ENCODE results near the genes ZNF514 and KCNIP3.

GRCh38 chr2:88614942-88615326, 12.3 kb downstream of the EIF2AK3 start:
- PRO-cap: no peak
- RAMPAGE, long total RNA, 2 experiments: no peak in any of the 2 experiments

DNA sequence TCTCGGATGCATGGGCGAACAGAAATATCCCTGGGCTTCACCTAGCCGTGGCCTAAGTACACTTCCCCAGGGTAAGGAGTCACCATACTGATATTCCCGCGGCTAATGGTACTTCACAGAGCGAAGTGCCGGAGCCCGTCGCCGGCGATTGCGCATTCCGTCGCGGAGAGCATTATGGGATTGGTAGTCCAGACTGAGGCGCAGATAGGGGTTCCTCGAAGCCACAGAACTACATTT, 200 bp upstream of the RPIA start:
- PRO-cap: bidirectional peak, plus-strand start outside the sequence, minus-strand start at position 107 of the sequence
- RAMPAGE, long total RNA, 2 experiments: no peak in any of the 2 experiments

DNA sequence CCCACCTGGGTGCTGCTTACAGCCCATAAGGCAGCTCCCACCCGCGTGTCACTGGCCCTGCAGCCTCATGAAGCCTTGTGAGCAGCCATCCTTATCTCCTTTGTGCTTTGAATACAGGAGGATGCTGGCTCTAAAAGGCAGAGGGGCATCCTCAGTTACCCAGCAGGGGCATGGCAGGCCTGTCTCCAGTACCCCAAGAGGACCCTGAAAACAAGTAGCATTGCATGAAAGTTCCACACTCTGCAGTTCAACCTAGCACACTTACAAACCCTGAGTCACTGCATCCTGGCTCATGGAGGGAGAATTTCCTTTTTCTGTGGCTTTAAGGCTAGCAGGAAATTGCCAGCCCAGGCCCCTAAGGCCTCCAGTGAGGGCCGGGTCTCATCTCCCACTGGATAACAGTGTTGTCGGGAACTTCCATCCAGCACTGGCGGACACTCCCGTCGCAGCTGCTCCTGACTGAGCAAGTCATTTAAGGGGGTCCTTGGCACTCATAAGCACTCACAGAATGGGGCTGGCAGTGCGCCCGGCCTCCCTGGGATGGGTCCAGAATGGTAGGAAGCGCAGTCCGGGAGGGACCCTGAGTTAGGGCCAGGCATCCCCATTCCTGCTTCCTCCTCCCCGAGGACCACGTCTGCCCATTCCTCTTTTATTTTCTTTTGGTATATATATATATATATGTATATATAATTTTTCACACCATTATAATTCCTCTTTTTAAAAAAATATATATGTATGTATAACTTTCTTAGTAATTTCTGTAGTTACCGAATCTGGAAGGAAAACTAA, 137.3 kb downstream of the RPIA start:
- PRO-cap: bidirectional peak, plus-strand start at position 398 of the sequence, minus-strand start at position 280 of the sequence
- RAMPAGE, long total RNA, 2 experiments: no peak in any of the 2 experiments

DNA sequence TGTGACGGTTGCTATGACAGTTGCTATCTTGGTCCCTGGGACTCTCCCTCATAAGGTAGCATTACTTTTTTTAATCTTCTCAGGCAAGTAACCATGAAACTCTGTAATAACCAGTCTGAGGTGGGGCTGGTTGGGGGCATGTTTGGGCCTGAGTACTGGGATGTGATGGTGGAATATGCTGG, 154.5 kb downstream of the RPIA start:
- PRO-cap: no peak
- RAMPAGE, long total RNA, 2 experiments: no peak in any of the 2 experiments

DNA sequence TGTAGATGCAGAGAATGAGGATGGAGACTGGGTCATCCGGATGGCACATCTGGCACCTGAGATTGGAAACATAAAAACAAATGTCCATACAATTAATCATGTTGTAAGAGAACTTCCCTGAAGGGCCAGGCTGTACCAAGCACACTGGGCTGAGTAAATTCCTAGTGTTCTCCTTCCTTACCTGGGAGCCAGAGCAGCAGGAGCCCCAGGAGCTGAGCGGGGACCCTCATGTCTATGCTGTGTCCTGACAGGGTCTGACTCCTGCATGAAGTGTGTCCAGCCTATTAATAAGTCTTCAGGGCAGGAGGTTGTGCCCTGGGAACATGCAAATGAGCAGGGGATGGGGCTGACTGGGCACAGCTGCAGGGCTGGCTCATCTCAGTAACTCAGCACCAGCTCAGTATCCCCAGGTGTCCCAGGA, 301.2 kb downstream of the RPIA start:
- PRO-cap: no peak
- RAMPAGE, long total RNA, 2 experiments: start-site peak on the minus strand in 1 of 2 experiments, centred at position 260 of the sequence, 24 reads per replicate

DNA sequence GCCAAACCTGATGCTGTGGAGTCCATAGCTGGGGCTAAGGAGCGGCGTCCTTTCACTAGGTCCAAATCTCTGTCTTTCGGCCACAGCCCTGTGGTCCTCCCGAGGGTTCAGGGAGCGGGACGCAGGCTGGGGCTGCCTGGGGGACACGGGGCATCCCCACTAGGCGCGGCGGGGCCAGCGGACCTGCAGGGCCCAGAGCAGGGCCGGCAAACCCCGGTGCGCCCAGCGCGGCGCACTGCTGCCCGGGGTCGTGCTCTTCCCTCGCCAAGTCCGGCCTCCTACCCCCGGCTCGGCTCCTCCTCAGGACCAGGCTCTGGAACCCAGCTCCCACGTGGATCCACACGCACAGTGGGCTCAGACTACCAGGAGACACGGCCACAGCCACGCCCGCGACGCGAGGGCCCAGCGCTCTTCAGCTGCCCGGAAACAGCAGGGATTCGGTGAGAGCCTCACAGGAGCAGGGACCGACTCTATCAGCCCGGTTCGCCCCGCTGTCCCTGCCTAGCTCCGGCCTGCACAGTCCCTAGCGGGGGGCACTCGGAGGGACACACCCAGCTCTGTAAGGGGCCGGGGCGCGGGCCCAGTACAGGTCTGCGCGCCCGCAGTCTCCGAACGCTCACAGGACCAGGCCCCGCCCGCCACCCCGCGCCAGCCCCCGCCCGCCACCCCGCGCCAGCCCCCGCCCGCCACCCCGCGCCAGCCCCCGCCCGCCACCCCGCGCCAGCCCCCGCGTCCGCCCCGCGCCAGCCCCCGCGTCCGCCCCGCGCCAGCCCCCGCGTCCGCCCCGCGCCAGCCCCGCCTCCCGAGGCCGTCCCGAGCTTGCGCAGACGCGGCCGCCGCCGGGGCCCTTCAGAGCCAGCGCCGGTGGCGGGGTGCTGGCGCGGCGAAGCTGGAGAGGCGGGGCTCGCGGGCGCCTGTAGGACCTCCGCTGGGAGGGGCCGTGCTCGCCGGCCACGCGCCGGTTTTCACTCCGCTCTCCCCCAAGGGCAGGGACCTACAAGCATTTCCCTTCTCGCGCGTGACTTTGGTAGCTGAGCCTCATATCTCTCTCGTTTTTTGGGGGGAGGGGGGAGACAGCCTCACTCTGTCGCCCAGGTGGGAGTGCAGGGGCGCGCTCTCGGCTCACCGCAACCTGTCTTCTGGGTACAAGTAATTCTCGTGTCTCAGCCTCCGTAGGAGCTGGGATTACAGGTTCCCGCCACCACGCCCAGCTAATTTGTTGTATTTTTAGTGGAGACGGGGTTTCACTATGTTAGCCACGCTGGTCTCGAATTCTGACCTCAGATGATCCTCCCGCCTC, at the start of gene ZNF514:
TSS of gene ZNF514 (minus strand) at position 891 of the 1,300 bp plus-strand sequence.
- PRO-cap: unidirectional peak, plus-strand start at position 357 of the sequence; bidirectional peak, plus-strand start at position 852 of the sequence, minus-strand start at position 620 of the sequence
- RAMPAGE, long total RNA, 2 experiments: no peak in any of the 2 experiments

- PRO-cap: no peak
- RAMPAGE, long total RNA, 2 experiments: no peak in any of the 2 experiments
Observed at GRCh38 chr2:95277131-95278018, 3.1 kb downstream of the PROM2 start.

DNA sequence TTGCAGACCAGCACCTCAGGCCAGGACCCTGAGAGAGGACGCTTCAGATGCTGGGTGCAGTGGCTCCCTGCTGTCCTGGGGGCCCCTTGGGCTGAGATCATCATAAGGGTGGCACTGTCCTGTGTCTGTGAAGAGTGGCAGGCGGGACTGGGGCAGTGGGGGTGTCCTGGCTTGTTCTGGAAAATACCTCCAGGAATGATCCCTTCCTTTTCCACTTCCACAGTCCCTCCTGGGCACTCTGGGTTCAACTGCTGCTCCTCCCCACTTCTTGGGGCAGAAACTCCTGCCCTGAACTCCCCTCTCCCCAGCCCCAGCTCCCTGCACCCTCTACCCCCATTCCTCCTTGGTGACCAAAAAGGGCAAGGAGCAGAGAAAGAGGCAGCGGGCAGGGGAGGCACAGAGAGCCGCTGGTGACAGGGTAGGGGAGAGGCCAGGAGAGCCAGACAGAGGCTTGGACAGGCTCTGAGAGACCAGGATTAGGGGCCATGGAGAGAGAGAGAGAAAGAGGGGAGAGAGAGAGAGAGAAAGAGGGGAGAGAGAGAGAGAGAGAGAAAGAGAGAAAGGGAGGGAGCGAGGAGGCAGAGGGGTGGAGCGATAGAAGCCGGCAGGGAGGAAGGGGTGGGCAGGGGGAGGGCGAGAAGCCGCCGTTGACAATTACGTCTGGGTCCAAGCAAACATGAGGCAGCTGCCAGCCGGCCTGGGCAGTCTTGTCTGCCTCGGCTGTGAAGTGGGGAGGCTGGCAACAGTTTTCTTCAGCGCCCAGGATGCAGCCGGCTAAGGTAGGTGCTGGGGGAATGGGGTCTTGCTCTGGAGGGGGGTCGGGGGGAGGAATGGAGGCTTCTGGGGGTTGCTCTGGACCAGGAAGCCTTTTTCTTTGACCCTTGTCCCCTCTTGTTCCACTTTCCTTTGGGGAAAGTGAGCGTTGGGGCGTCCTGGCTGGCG, at the start of gene KCNIP3:
TSS of gene KCNIP3 (plus strand) at position 673 of the 942 bp plus-strand sequence.
- PRO-cap: unidirectional peak, plus-strand start at position 653 of the sequence
- RAMPAGE, long total RNA, 2 experiments: no peak in any of the 2 experiments

- PRO-cap: no peak
- RAMPAGE, long total RNA, 2 experiments: no peak in any of the 2 experiments
Observed at GRCh38 chr2:95434377-95435091, 32.0 kb downstream of the FAHD2A start.

- PRO-cap: no peak
- RAMPAGE, long total RNA, 2 experiments: no peak in any of the 2 experiments
Observed at GRCh38 chr2:95525350-95526119, 41.0 kb upstream of the TRIM43B start.

GRCh38 chr2:95818097-95818531, 173.5 kb downstream of the ANKRD36C start:
- PRO-cap: no peak
- RAMPAGE, long total RNA, 2 experiments: no peak in any of the 2 experiments

- PRO-cap: no peak
- RAMPAGE, long total RNA, 2 experiments: no peak in any of the 2 experiments
Observed at GRCh38 chr2:96022354-96023236, 12.1 kb downstream of the GPAT2 start.

- PRO-cap: no peak
- RAMPAGE, long total RNA, 2 experiments: no peak in any of the 2 experiments
Observed at GRCh38 chr2:96108248-96109598, 7.6 kb downstream of the ADRA2B start.

DNA sequence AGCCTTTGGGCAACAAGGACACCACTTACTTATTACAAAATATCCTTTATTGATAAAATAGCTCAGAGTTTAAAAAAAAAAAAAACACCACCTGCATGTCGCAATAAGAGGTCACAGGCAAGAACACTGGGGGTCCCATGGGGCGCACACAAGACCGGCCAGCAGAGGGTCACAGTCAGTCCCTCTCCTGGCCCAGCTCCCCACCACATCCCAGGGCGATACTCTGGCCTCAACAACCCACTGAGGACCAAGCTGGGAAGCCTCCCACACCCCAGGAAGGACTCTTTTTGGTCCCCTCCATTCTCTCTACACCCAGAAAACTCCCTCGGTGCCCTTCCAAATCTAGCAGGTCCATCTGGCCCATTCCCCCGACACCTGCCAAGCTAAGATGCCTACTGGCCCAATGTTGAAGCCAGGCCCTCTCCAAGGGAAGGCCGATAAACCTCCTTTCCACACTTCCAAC, 3.5 kb downstream of the ADRA2B start:
- PRO-cap: no peak
- RAMPAGE, long total RNA, 2 experiments: no peak in any of the 2 experiments

- PRO-cap: no peak
- RAMPAGE, long total RNA, 2 experiments: no peak in any of the 2 experiments
Observed at GRCh38 chr2:96131267-96131940, 6.9 kb downstream of the ASTL start.

DNA sequence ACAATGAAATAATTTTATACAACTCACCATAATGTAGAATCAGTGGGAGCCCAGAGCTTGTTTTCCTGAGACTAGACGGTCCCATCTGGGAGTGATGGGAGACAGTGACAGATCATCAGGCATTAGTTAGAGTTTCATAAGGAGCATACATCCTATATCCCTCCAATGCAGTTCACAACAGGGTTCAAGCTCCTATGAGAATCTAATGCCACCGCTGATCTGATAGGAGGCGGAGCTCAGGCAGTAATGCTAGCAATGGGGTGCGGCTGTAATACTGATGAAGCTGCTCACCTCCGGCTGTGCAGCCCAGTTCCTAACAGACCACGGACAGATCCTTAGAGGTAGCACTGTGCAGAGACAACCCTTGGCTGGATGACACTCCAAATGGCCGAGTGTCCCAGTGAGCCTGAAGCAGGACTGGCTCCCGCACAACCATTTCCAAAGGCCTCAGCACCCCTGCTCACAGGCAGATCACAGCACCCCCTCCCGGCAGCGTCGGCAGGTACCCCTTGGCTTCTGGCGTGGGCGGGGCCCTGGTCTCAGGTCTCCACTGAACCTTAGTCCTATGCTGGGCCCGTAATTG, 3.2 kb downstream of the DUSP2 start:
- PRO-cap: no peak
- RAMPAGE, long total RNA, 2 experiments: no peak in any of the 2 experiments

DNA sequence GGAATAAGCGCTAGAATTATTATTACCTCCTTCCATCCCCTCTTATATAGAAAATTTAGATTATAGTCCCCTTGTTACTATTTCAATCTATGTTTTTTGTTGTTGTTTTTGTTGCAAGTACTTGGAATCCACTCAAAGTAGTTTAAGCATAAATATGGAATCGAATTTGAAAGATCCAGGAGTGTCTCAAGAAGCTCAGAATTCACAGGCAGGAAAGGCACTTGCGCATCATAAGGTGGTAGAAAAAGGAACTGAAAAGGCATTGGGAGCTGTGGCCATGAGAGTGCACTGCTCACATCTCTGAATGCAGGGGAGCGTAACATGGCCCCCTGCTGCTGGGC, 25.1 kb upstream of the STARD7 start:
- PRO-cap: no peak
- RAMPAGE, long total RNA, 2 experiments: no peak in any of the 2 experiments

DNA sequence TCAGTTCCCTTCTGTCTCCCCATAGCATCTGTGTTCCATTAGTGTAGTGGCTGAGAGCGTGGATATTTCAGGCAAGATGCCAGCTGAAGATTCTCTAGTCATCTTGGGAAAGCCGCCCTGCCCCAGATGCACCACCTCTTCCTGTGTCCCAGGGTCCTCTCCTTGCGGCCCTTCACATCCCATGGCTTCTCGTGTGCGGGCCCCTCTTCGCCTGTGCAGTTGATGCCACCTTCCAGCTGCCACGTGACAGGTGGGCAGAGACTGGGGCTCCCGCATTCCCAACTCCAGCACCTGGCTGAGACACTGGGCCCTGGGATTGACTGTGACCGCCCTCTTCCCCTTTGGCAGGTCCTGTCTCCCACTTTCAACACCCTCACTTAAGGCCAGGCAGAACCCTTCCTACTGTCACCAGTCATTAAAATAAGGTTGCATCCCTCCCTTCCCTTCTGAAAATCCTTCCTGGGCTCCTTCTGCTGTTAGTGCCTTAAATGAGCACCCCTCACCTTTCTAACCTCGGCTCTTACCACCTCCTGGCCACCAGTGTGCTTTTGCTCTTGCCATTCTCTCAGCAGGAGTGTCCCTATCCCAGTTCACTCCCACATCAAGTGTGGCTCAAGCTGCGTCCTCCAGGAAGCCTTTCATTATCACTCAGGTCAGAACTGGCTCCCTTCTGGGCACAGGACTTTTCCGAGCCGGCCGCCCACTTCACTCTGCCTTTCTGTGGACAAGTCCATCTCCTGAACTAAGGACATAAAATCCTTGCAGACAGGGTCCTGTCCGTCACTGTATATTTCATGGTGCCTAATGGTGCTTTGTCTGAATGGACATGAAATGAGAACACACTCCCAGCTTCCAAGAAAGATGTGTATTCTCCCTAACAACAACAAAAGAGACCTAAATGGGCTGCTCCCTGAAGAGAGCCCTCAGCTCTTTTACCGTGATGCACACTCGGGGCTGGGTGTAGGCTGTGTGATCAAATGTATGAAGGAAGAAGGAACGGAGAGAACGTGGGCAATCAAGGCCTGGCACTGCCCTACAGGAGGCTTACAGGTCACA, 15.7 kb downstream of the TMEM127 start:
- PRO-cap: no peak
- RAMPAGE, long total RNA, 2 experiments: no peak in any of the 2 experiments

GRCh38 chr2:96260176-96261312, 5.3 kb downstream of the TMEM127 start:
- PRO-cap: bidirectional peak, plus-strand start at chr2:96260673, minus-strand start at chr2:96260524; bidirectional peak, plus-strand start at chr2:96261069, minus-strand start at chr2:96260880
- RAMPAGE, long total RNA, 2 experiments: start-site peak on the minus strand in 2 of 2 experiments, at chr2:96260527-96260611 at its widest, 19 to 25 reads per replicate

DNA sequence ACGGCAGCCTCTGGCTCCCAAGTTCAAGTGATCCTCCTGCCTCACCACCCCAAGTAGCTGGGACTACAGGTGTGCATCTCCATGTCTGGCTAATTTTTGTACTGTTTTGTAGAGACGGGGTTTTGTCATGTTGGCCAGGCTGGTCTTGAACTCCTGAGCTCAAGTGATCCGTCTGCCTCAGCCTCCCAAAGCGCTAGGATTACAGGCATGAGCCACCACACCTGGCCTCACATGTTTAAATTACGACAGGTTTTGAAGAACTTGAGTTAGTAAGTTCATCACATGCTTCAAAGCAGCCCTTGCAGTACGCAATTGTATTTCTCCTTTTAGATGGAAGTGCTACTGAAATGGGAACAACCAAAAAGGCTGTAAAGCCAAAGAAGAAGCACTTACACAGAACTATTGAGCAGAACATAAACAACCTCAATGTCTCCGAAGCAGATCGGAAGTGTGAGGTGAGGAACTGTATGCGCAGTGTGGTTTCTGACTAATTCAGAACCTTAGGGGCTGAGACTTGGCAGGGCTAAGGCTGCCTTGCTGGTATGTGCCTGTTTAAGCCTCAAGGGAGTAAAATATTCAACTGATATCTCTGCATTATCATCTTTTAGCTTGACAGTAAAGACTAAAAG, 8.3 kb downstream of the NCAPH start:
- PRO-cap: no peak
- RAMPAGE, long total RNA, 2 experiments: no peak in any of the 2 experiments